Cardiac atrium fibroblast (primary cell): ENCODE results near the gene EPX.

- RAMPAGE, long total RNA, result no peak
Observed at GRCh38 chr17:57097569-57098662, 12.9 kb downstream of the AKAP1 start.

DNA sequence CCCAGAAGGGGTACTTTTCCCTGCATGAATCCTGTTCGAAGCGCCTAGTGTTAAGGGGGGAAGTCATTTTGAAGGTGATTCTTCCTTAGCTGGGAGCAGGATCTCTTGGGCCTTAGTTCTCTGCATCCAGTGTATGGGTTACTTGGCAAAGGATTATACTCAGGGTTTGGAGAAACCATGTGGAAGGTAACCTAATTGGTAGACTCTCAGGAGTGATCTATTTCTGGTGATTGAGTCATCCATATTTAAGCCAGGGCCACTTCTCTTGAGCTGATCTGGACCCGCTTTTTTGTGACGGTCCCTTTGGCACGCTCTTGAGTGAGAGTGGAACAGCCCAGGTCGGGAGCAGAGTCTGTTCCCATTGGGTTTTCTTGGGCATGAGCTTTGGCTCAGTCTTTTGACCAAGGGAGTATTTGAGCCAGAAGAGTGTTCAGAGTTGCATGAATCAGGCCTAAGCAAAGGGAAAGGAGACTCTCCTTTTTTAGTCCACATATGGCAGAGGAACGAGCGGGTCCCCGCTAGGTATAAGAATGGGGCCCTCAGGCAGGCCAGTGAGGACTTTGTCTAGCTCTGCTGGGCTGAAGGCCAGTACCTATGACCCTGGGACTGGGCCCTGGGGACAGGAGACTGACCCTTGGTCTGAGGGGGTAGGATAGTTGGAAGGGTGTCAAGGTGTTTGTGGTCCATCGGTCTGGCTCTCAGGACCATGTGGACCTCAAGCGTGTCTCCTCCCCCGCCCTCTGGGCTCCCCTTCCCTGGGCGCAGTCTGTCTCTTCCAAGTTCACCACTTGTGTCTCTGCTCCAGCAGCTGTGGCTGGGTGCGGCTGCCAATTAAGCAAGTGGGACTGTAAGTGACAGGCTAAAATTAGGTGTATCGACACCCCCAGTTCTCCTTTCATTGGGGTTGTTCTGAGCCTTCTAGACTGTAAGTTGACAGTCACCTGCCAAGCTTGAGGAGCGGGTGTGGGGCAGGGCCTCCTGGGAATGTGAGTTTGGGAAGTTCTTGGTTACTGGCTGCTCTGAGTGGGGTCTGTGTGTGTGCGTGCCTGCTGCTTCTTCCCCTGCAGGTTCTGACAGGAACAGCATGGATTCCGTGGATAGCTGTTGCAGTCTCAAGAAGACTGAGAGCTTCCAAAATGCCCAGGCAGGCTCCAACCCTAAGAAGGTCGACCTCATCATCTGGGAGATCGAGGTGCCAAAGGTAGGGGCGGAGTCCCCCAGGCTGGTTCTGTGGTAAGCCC lies 24.3 kb downstream of the AKAP1 start:
- RAMPAGE, long total RNA, result no peak

GRCh38 chr17:57285333-57286222 lies 29.3 kb downstream of the MSI2 start:
- RAMPAGE, long total RNA, result no peak

DNA sequence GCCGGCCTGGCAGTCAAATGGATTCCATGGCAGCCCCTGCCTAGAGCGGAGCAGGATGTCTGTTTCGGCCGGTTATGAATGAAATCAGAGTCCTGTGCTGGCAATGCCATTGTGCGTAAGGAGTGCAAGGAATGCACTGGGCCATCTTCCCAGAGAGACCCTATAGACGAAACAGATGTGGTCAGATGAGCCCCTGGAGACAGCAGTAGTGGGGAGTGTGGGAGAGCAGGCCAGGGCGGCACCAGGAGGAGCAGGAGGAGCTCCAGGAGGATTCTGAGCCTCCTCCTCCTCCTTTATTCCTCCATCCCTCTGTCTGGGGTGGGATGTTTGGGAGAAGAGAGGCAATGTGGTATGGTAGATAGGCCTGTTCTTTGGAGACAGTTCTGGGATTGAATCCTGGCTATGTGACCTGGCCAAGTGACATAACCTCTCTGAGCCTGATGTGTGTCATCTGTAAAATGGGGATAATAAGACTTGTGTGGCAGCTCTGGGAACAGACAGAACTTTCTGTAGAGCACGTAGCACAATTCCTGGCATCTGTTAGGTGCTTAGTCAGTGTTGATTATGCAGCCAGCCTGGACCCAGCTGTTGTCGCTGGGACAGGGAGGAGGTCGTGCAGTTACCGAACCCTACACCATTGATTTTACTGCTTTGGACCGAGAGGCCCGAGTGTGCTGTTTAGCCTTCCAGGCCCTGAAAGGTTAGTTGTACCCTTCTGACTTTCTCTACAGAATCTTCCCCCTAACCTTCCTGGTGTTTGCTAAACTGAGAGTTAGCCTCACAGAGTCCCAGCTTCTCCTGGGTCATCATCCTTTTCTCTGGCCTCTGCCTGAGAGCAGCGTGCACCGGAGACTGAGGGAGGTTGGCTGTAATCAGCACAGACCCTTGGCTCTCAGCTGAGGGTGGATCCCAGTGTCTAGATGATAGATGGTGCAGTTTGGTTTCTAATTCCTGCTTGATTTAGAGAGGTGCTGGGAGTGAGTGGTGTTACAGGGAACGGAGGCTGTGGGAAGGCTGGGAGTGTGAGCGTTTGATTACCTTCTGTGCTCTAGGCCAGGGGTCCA lies 31.7 kb downstream of the MSI2 start:
- RAMPAGE, long total RNA, result no peak

GRCh38 chr17:57309053-57309793 lies 52.9 kb downstream of the MSI2 start:
- RAMPAGE, long total RNA, result no peak

DNA sequence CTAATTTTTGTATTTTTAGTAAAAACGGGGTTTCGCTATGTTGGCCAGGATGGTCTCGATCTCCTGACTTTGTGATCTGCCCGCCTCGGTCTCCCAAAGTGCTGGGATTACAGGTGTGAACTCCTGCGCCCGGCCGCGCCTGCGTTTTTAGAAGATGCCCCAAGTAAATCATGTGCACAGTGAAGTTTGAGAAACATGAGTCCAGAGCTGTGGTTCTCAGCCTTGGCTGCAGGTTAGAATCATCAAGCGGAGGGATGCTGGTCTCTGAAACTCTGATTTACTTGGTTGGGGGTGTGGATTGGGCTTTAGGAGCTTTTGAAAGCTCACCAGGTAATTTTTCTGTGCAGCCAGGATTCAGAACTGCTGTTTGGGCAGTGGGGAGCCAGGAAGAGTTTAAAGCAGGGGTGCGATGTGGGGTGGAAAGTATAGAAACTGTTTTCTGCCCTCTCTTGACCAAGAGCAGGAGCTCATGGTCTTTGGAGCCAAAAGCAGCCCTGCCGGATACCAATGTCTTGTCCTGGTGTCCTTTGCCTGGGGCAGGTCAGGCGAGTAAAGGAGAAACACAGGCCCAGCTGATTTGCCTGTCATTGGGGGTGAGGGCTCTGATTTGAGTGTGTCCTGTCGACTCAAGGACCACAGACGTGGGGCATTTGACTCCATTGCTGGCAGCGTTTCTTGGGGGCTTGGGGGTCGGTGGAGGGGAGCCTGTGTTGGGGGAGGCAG lies 58.6 kb downstream of the MSI2 start:
- RAMPAGE, long total RNA, result no peak

GRCh38 chr17:57329949-57330417 lies 73.7 kb downstream of the MSI2 start:
- RAMPAGE, long total RNA, result no peak

DNA sequence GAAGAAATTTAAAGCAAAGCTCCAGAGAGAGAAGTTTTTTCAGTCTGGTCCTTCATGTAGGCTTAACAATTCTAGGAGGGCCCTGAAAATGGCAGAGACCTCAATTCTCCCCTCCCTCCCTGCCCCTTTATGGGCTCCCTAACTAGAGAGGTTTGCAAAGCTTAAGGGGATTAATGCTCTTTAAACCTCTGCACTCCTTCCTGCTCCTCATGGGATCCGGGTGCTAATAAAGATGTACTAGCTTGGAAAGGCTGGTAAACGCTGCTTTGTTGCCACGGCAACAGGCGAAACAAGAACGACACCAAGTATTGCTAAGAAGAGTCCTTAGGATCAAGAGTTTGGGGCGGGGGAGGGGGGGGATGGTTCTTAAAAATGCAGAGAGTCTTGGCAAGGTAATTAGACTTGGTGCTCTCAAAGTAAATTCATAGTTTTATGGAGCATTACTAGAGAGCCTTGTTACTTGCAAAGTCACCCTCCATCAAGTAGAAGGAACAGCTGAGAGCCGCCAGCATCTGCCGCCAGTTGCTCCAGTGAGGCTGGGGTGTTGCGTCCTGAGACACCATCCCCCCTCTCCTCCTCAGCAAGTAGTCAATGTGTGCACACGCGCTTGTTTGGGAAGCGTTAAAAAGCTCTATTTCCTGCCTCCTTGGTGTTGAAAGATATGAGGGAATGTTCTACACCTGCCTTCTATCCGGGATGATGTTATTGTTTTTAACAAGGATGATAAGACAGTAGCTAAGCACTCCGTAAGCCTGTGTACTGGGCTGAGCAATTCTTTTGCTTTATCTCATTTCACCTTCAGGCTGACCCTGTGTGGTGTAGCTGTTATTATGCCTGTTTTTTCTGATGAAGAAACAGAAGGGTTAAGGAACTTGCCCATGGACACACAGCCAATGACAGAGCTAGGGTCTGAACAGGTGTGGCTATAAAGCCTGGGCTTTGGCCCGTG lies 190.9 kb downstream of the CCDC182 start:
- RAMPAGE, long total RNA, result no peak

DNA sequence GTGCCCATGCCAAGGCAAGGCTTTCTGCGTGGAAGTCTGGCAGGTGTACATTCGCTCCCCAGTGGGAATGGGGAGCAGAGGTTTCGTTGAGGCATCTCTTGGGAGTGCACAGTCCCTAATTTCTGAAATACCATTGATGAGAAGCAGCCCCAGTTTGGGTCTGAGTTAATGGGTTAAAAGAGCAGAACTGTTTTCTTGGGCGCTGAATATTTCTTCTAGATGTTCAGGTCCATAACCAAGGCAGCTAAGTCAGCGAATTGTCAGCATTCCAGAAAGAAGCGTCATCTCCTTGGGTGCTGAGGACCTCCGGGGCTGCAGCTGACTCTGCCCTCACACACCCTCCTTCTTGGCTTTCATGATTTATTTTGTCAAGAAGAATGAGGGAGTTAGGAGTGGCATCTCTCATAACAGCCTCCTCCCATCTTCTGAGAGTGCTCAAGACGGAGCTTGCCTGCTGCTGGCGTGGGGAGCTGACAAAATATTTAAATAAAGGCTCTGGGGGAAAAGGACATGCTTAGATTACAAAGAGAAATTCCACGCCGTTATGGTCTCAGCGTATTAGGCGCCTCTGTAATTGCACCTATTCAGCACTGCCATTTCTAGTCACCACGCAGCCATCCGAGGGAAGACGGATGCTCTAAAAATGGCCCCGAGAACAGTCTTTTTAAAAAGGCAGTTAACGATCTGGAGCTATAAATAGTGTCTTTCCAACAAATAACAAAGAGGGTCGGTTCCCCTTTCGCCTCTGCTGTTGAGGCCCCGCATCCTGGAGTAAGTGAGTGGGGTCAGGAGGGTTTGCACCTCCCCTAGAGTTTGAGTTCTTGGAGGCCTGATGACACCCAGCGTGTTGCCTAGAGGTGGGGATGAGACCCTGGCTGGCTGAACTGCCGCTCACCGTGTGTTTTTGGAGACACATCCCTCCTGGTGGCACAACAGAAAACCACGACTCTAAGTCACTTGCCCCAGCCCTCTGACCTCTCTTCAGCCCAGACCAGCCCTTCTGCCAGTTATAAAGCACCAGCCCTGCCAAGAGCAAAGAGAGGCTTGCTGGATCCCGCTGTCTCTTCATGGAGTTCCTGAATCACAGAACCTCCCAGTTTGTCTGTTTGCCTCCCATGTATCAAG lies 187.1 kb downstream of the CCDC182 start:
- RAMPAGE, long total RNA, result no peak

DNA sequence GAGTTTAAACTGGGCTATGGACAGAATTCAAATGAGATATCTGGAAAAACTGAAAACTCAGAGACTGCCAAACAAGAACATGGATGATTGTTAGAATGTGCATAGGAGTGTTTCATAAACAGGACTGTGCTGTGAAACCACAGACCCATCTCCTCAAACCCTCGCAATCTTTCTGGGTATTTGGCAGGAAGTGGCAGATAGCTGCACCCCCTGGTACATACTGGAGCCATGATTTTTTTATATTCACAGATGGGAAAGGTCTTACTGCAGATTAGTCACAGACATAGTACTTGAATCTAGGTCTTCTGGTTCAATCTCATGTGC lies 145.0 kb downstream of the CCDC182 start:
- RAMPAGE, long total RNA, result no peak

DNA sequence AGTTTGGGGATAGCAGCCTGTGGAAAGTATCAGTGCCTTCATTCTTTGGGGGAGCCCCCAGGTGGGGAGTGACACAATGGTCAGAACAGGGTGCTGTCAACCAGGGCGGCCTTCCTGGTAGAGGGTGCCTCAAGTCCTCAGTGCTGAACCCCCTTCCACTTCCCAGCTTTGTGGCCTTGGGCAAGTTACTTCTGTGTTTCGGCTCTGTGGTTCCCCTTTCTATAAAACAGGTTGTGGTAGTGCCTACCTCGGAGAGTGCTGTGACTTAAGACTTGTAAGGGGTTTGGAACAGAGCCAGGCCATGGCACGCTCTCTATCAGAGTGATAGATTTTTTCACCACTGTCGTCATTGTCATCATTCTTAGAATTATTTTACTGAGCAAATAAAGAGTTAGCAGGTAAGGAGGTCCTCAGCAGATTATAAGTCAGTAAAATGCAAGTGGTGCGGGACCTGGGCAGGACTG lies 141.1 kb downstream of the CCDC182 start:
- RAMPAGE, long total RNA, result no peak

DNA sequence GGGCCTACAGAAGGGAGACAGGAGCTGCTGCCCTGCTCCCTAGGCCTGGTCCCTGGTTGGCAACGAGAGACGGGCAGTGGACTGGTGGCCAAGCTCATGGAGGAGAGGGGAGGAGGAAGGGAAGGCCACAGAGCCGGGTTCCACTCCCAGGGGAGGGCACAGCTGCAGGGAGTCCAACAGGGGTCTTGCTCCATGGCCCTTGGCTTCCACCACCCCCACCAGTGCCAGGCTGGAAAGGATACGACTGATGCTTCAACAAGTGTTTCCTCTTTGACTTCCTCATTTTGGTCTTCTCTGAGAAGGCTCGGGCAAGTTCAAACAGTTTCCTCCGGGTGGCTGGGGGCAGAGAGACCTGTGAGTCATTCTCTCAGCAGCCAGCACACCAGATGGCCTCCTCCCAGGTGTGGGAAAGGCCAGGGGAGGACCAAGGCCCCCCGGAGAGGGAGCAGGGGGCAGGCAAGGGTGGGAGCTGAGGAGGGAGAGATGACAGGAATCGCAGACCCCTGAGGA lies 18.1 kb upstream of the MRPS23 start:
- RAMPAGE, long total RNA, result no peak

- RAMPAGE, long total RNA, result no peak
Observed at GRCh38 chr17:57890130-57890865, 40.5 kb upstream of the MRPS23 start.

DNA sequence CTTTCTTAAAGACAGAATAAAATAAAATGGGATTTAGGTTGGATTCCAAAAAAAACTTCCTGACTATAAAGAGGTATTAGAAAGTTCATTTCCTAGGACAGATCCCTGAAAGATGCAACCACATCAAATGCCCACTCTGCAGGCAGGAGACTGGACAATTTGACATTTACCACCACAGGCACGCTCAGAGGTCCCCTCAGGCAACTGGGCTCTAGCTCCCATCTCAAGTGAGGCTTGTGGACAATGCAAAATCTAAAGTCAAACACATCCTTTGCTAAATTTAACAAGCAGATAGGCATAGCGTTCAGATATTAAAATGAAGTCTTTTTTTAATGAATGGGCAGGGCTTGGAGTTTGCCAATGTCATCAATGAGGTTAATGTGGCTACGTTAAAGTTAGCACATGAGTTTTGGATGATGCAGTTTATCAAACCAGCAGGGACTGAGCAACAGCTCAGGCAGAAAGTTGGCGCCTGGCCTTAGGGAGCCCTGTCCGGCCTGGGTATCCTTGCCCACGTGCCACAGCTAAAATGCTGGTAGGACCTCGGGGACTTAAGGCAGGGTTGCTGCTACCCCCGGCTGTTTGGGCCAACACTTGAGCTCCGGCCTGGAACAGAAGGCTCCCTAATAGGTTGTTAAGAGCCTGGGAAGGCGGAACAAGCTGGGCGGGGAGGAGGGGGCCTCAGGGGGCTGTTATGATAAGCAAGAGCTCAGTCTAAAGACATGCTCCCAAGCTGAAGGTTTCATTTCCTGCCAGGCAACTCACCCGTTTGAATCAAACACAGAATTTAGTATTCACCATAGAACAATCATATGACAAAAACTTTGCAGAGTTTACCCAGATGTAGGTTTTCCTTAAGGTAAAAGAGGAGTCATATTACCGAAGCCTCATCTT lies 39.8 kb downstream of the CUEDC1 start:
- RAMPAGE, long total RNA, result no peak

DNA sequence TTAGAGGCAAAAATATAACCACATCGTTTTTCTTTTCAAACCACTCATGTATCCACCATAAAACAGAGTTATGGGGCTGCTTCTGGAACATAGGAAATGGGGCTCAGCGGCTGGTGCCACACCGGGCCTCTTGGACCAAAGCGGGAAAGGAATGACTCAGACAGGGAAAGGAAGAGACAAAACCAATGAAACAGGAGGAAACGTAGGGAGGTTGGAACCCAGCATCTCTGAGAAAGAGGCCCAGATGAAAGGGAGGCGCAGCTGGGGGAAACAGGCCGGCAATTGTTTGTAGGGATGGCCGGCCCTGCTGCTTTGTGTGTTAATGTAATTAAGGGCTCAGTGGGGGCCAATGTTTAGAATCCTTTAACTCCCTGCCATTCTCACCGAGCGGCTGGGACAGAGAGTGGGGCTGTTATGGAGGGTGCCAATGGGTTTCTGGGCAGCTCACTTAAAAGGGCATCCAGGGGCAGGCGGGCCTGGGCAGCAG lies 28.4 kb downstream of the CUEDC1 start:
- RAMPAGE, long total RNA, result no peak

DNA sequence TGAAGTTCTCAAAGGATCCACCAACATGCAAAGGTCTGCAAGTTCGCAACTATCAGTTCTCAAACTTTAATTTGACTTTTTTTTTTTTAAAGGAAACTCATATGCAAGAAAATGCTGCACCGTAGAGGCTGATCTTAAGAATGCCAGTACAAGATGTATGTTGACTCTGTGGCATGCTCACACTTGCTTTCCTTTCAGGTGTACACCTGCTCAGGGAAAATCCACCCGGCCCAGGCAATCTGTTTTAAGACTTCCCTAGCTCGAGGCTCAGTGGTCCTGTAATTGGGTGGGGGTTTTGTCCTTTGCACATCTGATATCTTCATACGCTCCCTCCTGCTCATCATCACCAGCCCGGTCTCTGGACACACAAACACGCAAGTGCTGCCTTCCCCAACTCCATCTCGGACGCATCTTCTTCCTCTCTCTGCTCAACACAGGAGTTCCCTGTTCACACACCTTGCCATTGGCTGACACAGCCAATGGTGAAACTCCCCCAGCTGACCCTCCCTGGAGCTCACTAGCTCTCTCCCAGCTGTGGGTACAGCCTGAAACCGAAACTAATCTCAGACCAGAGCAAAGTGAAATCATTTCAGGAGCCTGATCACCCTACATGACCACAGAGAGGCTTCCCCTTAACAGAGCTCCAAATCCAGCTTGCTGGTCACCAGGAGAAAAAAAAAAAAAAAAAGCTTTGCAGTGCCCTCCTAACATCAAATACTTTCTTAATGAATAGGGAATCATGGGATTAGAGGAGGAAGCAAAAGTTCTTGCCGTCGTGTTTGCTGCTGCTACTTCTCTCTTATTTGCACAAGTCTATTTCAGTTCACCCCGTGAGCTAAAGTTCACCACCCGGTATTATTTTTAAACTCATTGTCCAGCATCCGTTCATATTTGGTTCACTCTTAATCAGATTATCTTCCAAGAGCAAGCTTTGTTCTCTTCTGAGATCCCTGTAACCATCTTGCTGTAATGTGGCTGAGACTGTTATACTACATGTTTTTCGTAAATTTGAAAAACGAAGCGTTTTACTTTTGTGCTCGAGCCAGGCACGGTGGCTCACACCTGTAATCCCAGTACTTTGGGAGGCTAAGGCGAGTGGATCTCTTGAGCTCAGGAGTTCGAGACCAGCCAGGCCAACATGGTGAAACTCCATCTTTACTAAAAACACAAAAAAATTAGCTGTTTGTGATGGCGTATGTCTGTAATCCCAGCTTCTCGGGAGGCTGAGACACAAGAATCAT lies 8.3 kb downstream of the CUEDC1 start:
- RAMPAGE, long total RNA, result no peak

- RAMPAGE, long total RNA, result no peak
Observed at GRCh38 chr17:57990579-57991136, 2.6 kb upstream of the VEZF1 start.

DNA sequence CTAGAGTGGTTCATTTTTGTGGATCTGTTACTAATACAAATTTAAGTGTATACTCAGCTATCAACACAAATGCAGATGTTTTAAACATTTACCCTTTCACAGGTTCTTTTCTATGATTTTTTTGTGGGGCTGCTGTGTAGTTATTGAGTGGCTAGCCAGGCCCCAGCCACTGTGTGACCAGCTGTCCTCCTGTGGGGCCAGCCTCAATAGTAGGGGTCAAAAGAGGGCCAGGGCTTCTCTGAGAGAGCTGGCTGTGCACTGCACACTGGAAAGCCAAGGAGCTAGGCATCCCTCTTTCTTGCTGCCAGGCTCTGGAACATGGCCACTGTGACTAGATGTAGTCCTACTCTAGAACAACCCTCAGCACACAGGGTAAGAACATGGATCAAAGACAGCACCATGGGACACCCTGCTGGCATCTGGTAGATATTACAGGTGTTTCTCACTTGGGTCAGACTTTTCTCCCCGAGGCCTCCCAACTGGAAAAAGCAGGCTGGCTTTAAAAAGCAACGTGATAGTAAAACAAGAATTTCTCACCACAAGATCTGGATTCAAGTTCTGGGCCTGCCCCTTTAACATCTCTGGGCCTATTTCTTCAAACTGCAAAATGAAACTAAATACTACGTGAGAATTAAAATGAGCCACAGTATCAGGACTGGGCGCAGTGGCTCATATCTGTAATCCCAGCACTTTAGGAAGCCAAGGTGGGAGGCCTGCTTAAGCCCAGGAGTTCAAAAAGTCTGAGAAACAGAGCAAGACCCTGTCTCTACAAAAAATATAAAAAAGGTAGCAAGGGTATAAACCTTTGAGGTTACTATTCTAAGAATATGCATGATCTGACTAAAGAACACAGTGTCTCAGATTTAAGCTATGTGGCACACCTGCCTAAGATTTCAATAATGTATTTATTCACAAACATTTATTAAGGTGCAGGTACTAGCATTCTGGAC lies 7.4 kb upstream of the VEZF1 start:
- RAMPAGE, long total RNA, result no peak

GRCh38 chr17:58095374-58095954 lies 12.2 kb downstream of the DYNLL2 start:
- RAMPAGE, long total RNA, result no peak

GRCh38 chr17:58192530-58192784 lies at the start of gene EPX:
Gene EPX (plus strand): TSS chr17:58192726.
- RAMPAGE, long total RNA, result no peak